Epithelial cell of esophagus (primary cell): ENCODE measurements around a stretch of chr4.

- RRBS: no CpG with 5 or more reads among the region's 13 CpGs
Measured at GRCh38 chr4:184470030-184470522, 4.3 kb downstream of the IRF2 start.

DNA sequence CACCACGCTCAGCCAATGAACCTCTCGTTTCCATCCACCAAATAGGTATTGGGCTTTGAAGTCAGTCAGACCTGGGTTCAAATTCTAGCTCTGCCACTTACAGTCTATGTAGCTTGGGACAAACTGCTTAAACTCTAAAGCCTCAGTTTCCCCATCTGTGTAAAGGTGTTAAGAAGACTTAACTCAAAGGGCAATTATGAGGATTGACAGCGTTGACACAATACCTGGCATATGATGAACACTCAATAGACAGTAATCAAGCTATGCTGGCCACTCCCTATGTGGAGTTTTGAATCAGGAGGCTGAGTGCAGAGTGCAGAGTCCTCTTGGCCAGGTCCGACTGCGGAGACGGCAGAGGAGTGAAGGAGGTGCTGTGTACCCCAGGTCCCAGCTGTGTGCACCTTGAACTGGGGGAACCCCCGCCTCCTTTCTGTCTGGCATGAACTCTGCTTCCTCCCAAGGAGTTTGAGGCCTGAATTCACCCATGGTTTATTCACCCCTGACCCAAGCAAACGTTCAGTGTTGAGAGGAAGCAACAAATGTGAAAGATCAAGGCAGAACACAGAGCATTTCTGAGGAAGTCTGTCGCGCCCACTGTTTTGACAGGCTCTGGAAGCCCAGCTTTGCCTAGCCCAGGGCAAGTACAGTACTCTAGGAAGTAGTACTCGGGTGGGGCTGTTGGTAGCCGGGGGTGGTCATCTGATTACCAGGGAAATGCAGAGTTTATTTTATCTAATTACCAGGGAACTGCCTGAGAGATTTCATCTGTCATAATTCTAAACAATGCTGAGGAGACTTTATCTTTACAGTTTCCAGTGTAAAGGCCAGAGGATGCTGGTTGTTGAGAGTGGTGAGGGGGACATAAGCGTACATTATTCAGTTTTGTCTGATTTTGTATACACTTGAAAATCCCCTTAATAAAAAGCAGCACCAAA lies 72.9 kb upstream of the IRF2 start:
- RRBS: no CpG with 5 or more reads among the region's 13 CpGs

GRCh38 chr4:184666607-184666935 lies 17.0 kb downstream of the PRIMPOL start:
- RRBS: no CpG with 5 or more reads among the region's 4 CpGs

- RRBS: no CpG with 5 or more reads among the region's 3 CpGs
Measured at GRCh38 chr4:184764771-184765073, 30.8 kb upstream of the CENPU start.

- RRBS: no CpG with 5 or more reads among the region's 20 CpGs
Measured at GRCh38 chr4:184812759-184814054, 12.6 kb downstream of the ACSL1 start.

GRCh38 chr4:184978199-184978536 lies 40.1 kb upstream of the HELT start:
- RRBS: no CpG with 5 or more reads among the region's 6 CpGs

- RRBS: no CpG with 5 or more reads among the region's 8 CpGs
Measured at GRCh38 chr4:185115875-185116308, 27.2 kb upstream of the SLC25A4 start.

GRCh38 chr4:185137102-185137894 lies 5.8 kb upstream of the SLC25A4 start:
- RRBS: 88% methylated on average over 12 of the region's 25 CpGs

DNA sequence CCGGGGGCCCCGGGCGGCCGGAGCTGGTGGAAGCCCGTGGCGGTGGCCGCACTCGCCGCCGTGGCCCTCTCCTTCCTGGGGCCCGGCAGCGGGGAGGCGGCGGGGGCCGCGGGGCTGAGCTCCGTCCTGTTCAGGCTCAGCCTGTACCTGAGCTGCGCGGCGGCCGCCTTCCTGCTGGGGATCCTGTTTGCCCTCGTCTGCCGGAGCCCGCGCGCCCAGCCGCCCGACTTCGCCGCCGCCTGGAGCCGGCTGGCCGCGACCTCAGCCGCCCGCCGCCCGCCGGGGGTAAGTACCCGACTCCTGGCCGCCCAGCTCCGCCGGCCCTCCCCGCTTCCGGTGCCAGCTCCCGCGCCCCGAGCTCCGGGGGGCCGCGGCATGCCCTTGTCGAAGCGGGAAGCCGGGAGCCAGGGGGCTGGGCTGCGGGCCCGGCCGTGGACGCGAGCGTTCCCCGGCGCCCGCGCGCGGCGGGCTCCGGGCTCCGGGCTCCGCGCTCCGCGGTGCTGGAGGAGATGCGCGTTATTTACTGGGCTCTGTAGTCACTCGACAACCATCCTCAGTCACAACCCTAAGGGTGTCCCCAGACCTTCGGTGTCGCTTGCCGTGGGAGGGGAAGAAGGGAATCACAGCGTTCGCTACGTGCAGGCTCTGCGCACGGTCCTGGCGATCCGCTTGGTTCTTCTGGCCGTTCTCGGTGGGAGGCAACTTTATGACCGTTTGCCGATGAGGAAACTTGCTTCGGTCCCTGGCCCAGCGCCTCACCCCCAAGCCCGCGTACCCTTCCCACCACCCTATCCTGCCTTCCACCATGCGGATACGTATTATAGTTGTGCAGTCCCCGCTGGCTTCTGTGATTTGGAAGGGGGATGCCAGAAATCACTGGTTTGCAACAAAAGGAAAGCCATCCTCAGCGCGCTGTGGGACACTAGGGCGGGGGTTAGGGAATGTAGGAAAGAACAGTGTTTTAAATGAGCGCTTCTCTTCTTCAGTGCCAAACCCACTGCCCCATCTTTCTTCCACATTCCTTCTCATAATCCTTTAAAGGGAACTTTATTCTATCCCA lies 903 bp downstream of the SNX25 start:
- RRBS: 4% methylated on average over 6 of the region's 101 CpGs

- RRBS: no CpG with 5 or more reads among the region's 1 CpG
Measured at GRCh38 chr4:185211031-185211142, 1.5 kb downstream of the SNX25 start.

- RRBS: no CpG with 5 or more reads among the region's 12 CpGs
Measured at GRCh38 chr4:185328297-185329082, 67.2 kb downstream of the LRP2BP start.

- RRBS: no CpG with 5 or more reads among the region's 8 CpGs
Measured at GRCh38 chr4:185351252-185351752, 44.4 kb downstream of the LRP2BP start.

- RRBS: no CpG with 5 or more reads among the region's 3 CpGs
Measured at GRCh38 chr4:185424802-185425129, 998 bp downstream of the UFSP2 start.

DNA sequence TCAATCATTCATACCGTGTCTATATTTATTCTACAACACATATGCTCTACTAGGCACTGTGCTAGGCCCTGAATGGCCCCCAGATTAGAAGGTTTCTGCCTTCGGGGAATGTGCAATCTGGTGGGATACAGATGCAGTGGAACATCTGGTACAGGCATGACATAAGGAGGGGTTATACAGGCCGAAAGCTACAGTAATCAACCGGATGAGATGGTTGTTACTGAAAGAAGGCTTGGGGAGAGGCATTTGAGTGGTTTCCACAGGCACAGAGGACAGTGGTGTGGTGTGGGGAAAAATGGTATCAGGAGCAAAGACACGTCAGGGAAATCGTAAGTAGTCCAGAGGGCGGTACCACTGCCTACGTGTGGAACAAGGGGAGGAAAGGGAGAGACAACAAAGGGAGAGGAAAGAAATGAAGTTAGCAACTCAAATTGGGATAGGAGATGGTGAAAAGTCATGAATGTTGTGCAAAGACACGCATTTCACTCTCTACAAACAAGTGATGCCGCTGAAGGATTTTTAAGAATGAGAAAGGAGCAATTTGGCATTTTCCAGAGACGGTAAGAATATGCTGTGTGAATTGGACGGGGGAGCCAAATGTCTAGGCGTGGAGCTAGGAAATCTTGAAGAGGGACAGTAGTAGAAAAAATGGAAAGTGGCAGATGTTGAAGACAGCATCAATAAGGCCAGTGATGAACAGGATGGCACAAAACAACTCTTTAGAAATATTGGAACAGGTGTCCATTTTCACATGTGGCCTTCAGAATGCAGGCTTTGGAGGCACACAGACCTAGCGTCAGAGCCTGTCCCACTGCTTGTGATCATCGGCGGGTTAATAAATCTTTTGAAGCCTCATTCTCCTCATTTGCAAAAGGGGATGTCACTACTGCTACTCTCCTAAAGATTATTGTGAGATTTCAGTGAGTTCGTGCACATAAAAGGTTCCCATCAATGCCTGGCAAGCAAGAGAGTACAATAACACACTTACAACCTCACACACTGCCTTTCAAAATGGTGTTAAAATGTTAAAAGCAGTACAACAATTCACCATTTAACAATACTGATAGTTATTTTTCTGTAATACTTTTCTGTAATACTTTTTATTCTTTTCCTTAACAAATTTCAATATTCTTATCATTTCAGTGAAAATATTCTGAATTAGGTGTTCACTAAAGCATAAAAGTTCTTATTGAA lies 2.7 kb downstream of the PDLIM3 start:
- RRBS: no CpG with 5 or more reads among the region's 17 CpGs

- RRBS: no CpG with 5 or more reads among the region's 6 CpGs
Measured at GRCh38 chr4:185539685-185540074, 4.4 kb upstream of the PDLIM3 start.

DNA sequence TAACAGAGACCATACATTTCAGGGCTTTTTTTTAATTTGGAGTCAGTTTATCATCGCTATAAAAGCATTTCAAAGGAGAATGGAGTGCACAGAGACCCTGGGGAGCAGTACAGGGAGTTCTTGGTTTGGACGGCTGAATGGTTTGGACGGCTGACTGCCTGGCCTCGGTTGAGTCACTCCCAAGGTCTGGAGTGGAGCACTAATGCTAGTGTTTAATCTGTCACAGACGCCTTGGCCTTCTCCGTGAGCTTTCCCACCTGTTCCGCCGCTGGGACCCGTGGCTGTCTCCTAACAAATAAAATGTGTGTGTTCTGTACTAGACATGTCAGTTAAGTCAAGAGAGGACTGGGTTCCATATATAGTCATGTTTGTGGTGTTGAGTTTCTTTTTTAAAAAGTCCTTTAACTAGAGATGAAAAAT lies 7.6 kb upstream of the PDLIM3 start:
- RRBS: no CpG with 5 or more reads among the region's 9 CpGs

- RRBS: no CpG with 5 or more reads among the region's 5 CpGs
Measured at GRCh38 chr4:185567856-185568200, 32.5 kb upstream of the PDLIM3 start.

- RRBS: no CpG with 5 or more reads among the region's 2 CpGs
Measured at GRCh38 chr4:185619117-185619371, 83.7 kb upstream of the PDLIM3 start.

DNA sequence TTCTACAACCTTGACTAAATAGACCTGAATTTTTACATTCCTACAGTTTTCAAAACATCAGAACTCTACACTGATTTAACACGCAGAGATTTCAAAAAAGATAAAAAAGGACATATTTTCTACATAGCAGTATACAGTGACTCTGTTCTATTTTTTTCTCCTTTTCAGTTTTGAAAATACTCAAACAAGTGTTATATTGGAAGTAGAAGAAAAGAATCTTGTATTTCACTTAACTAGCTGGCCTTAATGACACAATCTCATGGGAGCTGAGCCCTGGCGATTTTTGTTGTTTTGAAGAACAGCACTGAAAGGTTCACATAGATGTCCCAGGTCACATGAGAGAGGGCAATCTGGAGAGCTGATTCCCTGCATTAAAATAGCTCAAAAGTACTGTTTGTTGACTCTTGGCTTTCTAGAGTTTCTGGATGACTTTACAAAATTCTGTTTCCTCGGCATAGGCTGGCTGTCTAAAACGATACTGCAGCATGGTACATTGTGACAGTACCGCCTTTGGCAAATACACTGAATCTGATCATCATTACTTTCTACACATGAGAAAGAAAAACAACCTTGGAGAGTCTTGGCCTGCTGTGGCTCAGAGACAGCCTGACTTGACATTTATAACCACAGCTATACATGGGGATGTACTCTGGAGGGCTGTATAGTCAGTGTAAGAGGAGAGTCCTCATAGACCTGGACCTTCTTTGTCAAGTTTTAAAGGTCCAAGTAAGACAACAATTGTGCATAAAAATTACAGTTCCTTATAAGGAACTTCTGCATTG lies 119.7 kb upstream of the PDLIM3 start:
- RRBS: no CpG with 5 or more reads among the region's 5 CpGs

GRCh38 chr4:185683158-185683761 lies 128.7 kb downstream of the SORBS2 start:
- RRBS: no CpG with 5 or more reads among the region's 12 CpGs